ENCODE measurements around a stretch of chr5.

GRCh38 chr5:93594753-93595908 lies 12.1 kb downstream of the NR2F1 start:
- PRO-cap: unidirectional peak, minus-strand start at chr5:93595016
- RAMPAGE, long total RNA, 2 experiments: no peak in any of the 2 experiments

- PRO-cap: no peak
- RAMPAGE, long total RNA, 2 experiments: no peak in any of the 2 experiments
Observed at GRCh38 chr5:94095497-94096273, 15.8 kb downstream of the FAM172A start.

DNA sequence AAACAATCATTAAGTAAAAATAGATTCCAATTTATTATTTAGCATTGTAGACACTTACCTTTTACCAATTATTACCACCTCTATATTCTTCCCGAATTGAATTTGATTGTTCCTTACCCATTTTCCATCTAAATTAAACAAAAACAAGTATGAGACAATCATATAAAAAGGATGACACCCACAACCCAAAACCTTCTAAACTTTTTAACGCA lies 4.3 kb downstream of the SKIC3 start:
- PRO-cap: no peak
- RAMPAGE, long total RNA, 2 experiments: no peak in any of the 2 experiments

DNA sequence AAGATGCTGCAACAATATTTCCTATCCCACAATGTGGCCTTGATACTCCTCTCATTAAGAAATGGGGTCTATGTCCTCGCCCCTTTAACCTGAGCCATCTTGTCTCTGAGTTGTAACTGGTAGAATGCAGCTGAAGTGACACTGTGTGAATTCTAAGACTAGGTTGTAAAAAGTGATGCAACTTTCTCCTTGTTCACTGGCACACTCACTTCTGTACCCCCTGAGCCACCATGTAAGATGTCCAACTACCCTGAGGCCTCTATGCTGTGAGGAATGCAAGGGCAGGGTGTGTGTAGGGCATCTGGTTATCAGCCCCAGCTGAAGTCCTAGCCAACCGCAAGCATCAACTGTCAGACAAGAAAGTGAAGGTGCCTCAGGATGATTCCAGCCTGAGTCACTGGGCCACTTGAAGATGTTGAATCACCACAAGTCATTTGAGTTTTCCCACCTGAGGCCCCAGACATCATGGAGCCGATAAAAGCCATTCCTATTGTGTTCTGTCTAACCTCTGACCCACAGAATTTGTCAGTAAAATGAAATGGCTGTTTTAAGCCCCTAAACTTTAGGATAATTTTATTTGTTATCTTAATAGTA lies 18.8 kb upstream of the RHOBTB3 start:
- PRO-cap: no peak
- RAMPAGE, long total RNA, 2 experiments: no peak in any of the 2 experiments

- PRO-cap: no peak
- RAMPAGE, long total RNA, 2 experiments: no peak in any of the 2 experiments
Observed at GRCh38 chr5:95773461-95774376, 42.6 kb downstream of the RHOBTB3 start.

GRCh38 chr5:95780310-95780876 lies 42.1 kb downstream of the GLRX start:
- PRO-cap: no peak
- RAMPAGE, long total RNA, 2 experiments: no peak in any of the 2 experiments

GRCh38 chr5:95818154-95819388 lies 4.0 kb downstream of the GLRX start:
- PRO-cap: no peak
- RAMPAGE, long total RNA, 2 experiments: no peak in any of the 2 experiments

DNA sequence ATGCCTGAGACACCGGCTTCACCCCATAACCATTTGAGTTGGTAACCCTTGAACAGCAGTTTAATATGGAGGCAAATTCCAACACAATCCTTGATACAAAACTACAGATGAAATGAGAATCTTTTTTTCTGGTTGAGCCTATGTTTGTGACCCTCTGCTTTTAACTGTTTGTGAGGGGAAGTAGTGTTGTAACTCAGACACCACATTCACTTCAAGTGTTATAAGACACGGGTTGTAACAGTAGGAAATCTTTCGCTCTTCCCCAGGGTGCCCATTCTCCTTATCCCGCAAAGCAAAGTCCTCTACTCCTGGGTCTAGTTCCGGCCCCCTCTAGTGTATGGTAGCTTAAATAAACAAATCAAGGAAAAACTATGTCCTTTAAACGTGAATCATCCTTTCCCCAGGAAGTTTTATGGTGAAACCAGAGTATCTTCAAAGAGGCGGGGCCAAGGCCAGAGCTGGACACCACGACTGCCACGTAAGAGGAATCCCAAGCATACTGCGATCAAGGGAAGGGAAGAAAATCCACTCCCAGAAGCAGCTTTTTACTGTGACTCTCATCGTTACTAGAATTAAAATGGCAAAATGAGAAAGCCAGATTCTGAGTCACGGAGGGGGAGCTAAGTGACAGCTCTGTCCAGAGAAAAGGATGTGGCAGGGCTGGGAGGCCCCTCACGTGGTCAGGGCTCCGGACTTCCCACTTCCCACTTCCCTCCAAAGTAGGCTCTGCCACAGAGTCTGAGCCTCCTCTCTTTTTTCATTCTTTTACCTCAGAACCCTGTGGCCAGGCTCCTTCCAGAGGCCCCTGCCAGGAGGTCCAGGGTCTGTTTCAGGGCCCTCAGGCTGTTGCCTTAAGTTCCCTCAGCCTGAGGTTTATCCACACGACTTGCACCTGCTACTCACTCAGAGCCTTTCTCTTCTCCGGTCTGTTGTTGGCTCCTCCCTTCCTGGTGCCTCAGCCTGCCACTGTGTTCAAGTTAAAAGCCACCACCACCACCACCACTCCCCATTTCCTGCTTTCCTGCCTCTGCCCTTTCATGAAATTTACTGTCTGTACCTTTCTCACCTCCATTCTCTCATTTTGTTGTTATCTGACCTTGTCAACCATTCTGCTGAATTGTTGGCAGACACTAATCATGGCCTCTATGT lies 1.3 kb upstream of the GLRX start:
- PRO-cap: bidirectional peak, plus-strand start at position 435 of the sequence, minus-strand start at position 339 of the sequence; bidirectional peak, plus-strand start at position 597 of the sequence, minus-strand start at position 574 of the sequence
- RAMPAGE, long total RNA, 2 experiments: no peak in any of the 2 experiments

- PRO-cap: no peak
- RAMPAGE, long total RNA, 2 experiments: no peak in any of the 2 experiments
Observed at GRCh38 chr5:95827038-95827755, 4.7 kb upstream of the GLRX start.

GRCh38 chr5:95878709-95879629 lies 56.4 kb upstream of the GLRX start:
- PRO-cap: no peak
- RAMPAGE, long total RNA, 2 experiments: no peak in any of the 2 experiments

- PRO-cap: no peak
- RAMPAGE, long total RNA, 2 experiments: no peak in any of the 2 experiments
Observed at GRCh38 chr5:96068082-96068845, 106.6 kb upstream of the ELL2 start.

GRCh38 chr5:96113483-96113920 lies 151.9 kb upstream of the ELL2 start:
- PRO-cap: no peak
- RAMPAGE, long total RNA, 2 experiments: no peak in any of the 2 experiments

GRCh38 chr5:96145839-96146477 lies 184.3 kb upstream of the ELL2 start:
- PRO-cap: no peak
- RAMPAGE, long total RNA, 2 experiments: no peak in any of the 2 experiments

DNA sequence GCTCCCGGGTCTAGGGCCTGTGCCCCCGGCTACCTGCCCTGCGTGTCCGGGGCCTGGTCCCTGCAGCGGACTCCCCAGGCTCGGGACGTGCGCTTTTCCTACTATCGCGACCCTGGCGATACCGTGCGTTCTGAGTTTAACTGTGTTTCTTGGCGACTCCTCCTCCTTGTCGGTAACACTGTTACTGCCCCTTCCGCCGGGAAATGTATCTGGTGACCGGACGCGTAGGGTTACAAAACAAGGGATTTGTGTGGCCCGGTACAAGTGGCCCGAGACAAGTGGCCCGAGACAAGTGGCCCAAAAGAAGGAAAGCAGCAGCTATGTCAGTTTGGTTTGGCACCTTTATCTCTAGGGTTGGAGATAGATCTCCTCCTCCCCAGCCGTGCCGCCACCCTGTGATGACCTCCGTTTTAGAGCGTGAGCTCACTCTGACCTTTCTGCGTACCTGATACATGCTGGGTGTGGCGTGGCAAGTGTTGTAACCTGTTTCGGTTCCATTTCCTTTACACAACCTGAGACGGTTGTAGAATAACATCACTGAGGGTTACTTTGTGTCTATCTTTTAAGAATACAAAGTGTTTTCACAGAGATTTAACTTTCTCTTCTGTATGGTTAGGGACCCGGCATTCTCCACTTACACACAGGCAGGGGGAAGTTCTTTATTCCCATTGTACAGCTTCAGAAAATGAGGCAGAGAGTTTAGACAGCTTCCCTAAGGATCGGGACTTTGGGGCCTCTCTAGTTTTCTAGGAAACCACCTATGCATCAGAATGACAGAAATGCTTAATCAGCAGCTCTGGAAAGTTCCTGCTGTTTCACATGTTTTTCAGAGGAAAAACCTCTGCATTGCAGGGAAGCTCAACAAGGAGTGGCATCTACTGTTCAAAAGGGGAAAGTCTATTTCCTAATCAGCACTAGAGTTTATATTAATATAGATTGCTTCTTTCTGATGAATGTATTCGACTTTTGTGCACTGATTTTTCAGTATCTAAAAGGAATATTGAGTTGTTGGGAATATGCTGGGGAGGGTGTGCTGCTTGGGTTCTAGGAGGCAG lies 41.1 kb downstream of the CAST start:
- PRO-cap: bidirectional peak, plus-strand start at position 263 of the sequence, minus-strand start at position 168 of the sequence; bidirectional peak, plus-strand start at position 506 of the sequence, minus-strand start at position 397 of the sequence
- RAMPAGE, long total RNA, 2 experiments: no peak in any of the 2 experiments

GRCh38 chr5:96806968-96807190 lies 866 bp downstream of the ERAP1 start:
- PRO-cap: no peak
- RAMPAGE, long total RNA, 2 experiments: no peak in any of the 2 experiments

- PRO-cap: no peak
- RAMPAGE, long total RNA, 2 experiments: no peak in any of the 2 experiments
Observed at GRCh38 chr5:96932815-96933209, 3.1 kb upstream of the LNPEP start.

- PRO-cap: no peak
- RAMPAGE, long total RNA, 2 experiments: no peak in any of the 2 experiments
Observed at GRCh38 chr5:96933765-96934226, 2.1 kb upstream of the LNPEP start.

DNA sequence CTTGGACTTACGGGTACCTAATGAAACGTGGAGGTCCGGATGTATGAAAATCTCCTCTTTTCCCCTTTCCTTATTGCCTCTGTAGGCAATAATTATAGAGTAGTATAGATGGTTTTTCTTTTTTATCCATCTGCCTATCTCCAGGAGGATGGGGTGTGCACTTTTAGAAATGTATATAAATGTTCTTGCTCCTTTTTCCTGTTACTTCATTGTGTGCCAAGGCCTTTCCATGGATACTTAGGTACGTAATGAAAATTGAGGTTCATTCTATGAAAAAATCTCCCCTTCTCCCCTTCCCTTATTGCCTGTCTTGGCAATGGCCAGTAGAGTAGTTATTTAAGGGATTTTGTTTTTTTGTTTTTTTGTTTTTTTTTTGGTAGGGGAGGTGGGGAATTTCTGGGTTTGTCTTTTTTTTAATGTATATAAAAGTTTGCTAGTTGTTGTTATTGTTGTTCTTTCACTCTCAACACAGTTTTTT lies 98.2 kb downstream of the LNPEP start:
- PRO-cap: no peak
- RAMPAGE, long total RNA, 2 experiments: no peak in any of the 2 experiments

DNA sequence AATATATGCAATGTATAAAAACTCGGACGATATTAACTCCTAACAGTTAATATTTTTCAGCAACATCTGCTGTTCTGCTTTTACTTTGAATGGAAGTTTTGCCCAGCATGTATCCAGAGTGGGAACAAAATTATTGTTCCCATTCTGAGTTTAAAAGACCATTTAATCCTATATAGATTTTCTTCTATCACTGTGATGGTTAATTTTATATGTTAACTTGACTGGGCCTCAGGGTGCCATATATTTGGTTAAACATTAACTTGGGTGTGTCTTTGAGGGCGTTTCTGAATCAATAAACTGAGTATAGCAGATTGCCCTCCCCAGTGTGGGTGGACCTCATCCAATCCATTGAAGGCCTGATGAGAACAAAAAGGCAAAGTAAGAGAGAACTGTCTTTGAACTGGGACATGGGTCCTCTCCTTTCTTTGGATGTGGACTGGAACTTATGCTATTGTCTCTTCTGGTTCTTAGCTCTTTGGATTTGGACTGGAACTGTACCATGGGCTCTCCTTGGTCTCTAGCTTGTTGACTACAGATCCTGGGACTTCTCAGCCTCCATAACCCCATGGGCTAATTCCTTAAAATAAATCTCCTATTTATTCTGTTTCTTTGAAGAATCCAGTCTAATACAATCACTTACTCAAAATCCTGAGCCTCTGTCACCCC lies 17.3 kb downstream of the RIOK2 start:
- PRO-cap: no peak
- RAMPAGE, long total RNA, 2 experiments: no peak in any of the 2 experiments

- PRO-cap: no peak
- RAMPAGE, long total RNA, 2 experiments: no peak in any of the 2 experiments
Observed at GRCh38 chr5:97193075-97193402, 10.0 kb upstream of the RIOK2 start.